Measurements from ENCODE around the genes TMPRSS11B, TMPRSS11E, UGT2B7, UGT2A2, SULT1E1 and PRR27.

- PRO-cap, result no peak
- RAMPAGE, long total RNA, 2 experiments, result no peak in any of the 2 experiments
Observed at GRCh38 chr4:57111174-57111501, 953 bp upstream of the IGFBP7 start.

GRCh38 chr4:57501871-57502207 is 391.7 kb upstream of the IGFBP7 start:
- PRO-cap, result no peak
- RAMPAGE, long total RNA, 2 experiments, result no peak in any of the 2 experiments

DNA sequence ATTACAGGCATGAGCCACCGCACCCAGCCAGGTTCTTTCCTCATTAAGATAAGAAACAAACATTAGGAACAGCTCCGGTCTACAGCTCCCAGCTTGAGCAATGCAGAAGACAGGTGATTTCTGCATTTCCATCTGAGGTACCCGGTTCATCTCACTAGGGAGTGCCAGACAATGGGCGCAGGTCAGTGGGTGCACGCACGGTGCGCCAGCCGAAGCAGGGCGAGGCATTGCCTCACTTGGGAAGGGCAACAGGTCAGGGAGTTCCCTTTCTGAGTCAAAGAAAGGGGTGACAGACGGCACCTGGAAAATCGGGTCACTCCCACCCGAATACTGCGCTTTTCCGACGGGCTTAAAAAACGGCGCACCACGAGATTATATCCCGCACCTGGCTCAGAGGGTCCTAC is 493.7 kb downstream of the EPHA5 start:
- PRO-cap, result no peak
- RAMPAGE, long total RNA, 2 experiments, result no peak in any of the 2 experiments

DNA sequence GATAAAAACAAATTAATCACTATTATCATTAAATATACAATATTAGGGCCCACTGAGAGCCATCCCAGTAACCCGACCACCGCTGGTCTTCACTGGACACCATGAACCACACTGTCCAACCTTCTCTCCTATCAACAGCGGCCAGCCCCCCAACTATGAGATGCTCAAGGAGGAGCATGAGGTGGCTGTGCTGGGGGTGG is 423.6 kb upstream of the EPHA5 start:
- PRO-cap, result no peak
- RAMPAGE, long total RNA, 2 experiments, result no peak in any of the 2 experiments

GRCh38 chr4:68245578-68245809 is at the start of gene TMPRSS11B:
Gene TMPRSS11B, minus strand, starts transcription at chr4:68245694.
- PRO-cap, result no peak
- RAMPAGE, long total RNA, 2 experiments, result no peak in any of the 2 experiments

- PRO-cap, result no peak
- RAMPAGE, long total RNA, 2 experiments, result no peak in any of the 2 experiments
Observed at GRCh38 chr4:68348839-68349182, 1.1 kb downstream of the YTHDC1 start.

- PRO-cap, result no peak
- RAMPAGE, long total RNA, 2 experiments, result start-site peak on the plus strand in 1 of 2 experiments, at chr4:68447418-68447465 at its widest, 47 reads per replicate
Observed at GRCh38 chr4:68447347-68447613, at the start of gene TMPRSS11E. Gene TMPRSS11E, plus strand, starts transcription at chr4:68447463.

GRCh38 chr4:69096129-69096872 is at the start of gene UGT2B7:
Gene UGT2B7, plus strand, starts transcription at chr4:69096474.
- PRO-cap, result no peak
- RAMPAGE, long total RNA, 2 experiments, result no peak in any of the 2 experiments

DNA sequence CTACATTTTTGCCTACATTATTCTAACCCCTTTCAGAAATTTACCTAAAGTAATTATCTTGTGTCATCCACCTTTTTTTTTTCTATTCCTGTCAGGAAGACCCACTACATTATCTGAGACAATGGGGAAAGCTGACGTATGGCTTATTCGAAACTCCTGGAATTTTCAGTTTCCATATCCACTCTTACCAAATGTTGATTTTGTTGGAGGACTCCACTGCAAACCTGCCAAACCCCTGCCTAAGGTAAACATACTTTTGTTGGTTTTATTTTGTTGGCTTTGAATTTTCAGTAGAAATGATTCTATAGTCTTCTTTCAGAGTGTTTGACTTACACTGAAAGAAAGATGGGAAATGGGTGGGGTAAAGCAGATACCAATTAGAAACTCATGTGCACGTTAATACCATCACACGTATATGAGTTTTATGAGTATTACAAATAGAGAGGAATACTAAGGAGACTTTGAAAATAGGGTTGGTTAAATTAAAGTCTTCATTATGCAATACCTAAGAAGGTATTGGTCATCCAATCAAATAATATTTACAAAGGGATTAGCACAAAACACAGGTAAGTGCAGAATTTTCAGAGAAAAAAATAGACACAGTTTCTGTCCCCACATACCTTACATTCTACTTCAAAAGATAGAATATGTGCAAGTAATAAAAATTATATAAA is 2.3 kb downstream of the UGT2B7 start:
- PRO-cap, result no peak
- RAMPAGE, long total RNA, 2 experiments, result no peak in any of the 2 experiments

DNA sequence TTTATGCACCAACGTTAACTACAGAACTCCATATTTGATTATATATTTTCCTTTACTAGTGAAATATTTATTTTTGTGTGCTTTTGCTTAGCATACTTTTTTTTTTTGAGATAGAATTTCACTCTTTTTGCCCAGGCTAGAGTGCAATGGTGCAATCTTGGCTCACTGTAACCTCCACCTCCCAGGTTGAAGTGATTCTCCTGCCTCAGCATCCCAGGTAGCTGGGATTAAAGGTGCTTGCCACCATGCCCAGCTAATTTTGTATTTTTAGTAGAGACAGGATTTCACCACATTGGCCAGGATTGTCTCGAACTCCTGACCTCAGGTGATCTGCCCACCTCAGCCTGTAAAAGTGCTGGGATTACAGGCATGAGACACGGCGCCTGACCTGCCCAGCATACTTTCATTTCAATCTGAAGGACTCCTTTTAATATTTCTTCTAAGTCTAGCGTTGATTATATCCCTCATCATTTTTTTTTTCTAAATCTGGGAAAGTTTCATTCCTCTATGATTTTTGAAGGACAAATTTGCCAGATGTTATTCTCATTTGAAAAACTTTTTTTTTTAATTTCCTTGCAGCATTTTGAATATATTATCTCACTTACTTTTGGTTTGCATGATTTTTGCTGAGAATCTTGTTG is 45.4 kb downstream of the UGT2B11 start:
- PRO-cap, result no peak
- RAMPAGE, long total RNA, 2 experiments, result no peak in any of the 2 experiments

DNA sequence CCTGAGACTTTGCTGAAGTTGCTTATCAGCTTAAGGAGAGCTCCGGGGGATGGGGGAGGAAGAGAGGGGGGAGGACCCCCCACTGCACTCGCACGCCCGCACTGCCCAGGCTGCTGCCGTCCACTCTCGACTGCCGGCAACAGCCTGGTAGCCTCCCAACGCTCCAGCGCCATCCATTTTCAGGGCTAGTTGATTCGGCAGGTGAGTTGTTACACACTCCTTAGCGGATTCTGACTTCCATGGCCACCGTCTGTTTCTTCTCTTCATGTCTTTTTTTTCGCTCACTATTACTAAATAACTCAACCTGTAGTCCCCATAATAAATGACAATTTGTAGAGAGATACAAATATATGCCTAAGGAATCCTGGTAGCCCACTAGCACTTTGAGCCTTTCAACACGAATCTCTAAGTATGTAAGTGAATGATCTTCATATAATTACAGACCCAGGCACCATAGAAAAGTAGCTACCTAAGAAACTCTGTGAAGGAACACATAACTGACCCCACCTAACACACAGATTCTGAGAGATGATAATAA is 64.9 kb downstream of the UGT2B4 start:
- PRO-cap, result no peak
- RAMPAGE, long total RNA, 2 experiments, result no peak in any of the 2 experiments

DNA sequence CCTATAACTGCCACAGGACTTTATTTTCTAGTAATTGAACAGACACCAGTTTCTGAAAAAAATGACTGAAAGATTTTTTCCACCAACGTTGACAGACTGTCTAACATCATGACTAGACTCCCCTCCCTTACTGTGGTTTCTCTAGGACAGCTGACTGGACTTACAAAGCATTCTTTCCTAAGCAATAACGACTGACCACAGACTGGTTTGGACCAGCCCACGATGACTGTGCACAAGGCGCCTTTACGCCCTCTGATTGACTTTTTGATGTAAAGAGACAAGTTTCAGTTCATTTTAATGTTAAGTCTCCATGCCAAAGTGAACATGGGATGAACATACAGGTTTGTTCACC is 50.4 kb upstream of the UGT2B4 start:
- PRO-cap, result no peak
- RAMPAGE, long total RNA, 2 experiments, result no peak in any of the 2 experiments

DNA sequence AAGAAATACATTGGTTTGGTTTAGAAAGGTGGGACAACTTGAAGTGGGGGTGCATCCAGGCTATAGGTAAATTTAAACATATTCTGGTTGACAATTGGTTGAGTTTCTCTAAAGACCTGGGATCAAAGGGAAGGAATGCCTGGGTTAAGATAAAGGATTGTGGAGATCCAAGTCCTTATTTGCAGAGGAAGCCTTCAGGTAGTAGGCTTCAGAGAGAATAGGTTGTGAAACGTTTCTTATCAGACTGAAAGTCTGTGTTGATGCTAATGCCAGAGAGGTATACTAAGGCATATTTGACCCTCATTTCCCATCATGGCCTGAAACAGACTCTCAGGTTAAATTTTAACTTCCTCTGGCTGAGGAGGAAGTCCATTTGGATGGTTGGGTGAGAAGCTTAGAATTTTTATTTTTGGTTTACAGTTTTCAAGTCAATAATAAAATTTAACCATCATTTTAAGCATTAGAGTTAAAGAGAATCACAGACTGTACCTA is 48.1 kb downstream of the UGT2A2 start:
- PRO-cap, result no peak
- RAMPAGE, long total RNA, 2 experiments, result no peak in any of the 2 experiments

DNA sequence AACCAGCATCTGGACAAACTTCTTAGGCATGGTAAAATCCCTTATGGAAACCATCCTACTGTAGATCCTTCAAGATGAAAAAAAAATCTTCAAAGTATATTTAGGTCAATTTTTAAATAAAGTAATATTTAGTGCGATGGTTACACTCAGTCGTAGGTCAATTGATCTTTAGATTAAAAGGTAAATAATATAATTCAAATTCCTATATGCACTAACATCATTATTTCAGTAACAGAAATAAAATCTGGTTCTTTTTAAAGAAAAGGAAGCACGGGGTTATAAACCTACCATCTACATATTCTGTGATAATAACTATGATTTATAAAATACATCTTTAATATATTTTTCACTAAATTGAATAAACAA is at the start of gene UGT2A2:
UGT2A2 (minus strand) TSS at position 56 of the 366 bp plus-strand sequence.
- PRO-cap, result no peak
- RAMPAGE, long total RNA, 2 experiments, result no peak in any of the 2 experiments

- PRO-cap, result no peak
- RAMPAGE, long total RNA, 2 experiments, result no peak in any of the 2 experiments
Observed at GRCh38 chr4:69663742-69664116, 10.7 kb upstream of the UGT2A1 start.

DNA sequence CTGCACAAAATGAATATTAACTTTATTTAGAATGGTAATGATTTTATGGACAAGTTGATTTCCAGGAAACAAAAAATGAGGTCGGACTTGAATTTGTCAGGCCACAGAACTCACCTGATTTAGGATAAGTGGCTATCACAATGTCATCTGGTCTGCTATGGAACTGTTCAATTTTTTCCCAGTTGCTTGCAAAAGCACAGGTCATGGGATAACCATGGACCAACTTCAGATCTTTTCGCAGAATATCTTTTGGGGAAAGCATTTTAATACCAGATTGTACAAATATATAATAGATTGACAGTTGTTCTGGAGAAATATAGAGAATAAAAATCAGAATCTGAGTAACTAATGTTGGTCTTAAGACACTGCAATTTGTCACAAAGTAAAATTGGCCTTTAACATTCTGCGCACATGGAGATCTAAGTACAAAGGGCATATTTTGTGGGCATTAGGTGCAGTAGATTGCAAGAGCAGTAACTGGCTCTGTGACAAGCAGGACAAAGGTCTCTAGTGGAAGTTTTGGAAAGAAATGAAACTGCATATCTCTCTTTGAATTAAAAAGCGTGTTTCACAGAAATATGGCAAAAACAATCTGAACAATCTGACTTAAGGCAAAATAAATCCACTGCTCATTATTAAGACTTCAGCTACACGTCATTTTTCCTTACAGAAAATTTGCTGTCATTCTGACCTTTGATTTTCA is 5.3 kb downstream of the SULT1B1 start:
- PRO-cap, result no peak
- RAMPAGE, long total RNA, 2 experiments, result no peak in any of the 2 experiments

GRCh38 chr4:69859801-69860482 is at the start of gene SULT1E1:
Gene SULT1E1, minus strand, starts transcription at chr4:69860145.
- PRO-cap, result no peak
- RAMPAGE, long total RNA, 2 experiments, result no peak in any of the 2 experiments

GRCh38 chr4:70115325-70115590 is 38.8 kb upstream of the PRR27 start:
- PRO-cap, result no peak
- RAMPAGE, long total RNA, 2 experiments, result no peak in any of the 2 experiments

GRCh38 chr4:70153803-70154331 is at the start of gene PRR27:
Gene PRR27, plus strand, starts transcription at chr4:70154237.
- PRO-cap, result no peak
- RAMPAGE, long total RNA, 2 experiments, result no peak in any of the 2 experiments

DNA sequence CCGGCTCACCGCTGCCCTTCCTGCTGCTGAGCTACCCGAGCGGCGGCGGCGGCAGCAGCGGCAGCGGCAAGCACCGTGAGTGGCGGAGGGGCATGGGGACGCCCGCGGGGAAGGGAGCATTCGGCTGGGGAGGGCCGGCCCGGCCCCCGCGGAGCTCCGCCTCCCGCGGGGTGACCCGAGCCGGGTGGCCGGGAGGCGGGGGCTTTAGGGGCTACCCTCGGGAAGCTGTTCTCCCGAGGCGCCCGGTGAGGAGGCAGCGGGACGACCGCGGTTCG is 16.6 kb upstream of the RUFY3 start:
- PRO-cap, result bidirectional peak, plus-strand start at position 207 of the sequence, minus-strand start at position 84 of the sequence
- RAMPAGE, long total RNA, 2 experiments, result no peak in any of the 2 experiments

Measured in prostate gland (tissue), 2 donors.